ENCODE results near the gene HOXD13.

DNA sequence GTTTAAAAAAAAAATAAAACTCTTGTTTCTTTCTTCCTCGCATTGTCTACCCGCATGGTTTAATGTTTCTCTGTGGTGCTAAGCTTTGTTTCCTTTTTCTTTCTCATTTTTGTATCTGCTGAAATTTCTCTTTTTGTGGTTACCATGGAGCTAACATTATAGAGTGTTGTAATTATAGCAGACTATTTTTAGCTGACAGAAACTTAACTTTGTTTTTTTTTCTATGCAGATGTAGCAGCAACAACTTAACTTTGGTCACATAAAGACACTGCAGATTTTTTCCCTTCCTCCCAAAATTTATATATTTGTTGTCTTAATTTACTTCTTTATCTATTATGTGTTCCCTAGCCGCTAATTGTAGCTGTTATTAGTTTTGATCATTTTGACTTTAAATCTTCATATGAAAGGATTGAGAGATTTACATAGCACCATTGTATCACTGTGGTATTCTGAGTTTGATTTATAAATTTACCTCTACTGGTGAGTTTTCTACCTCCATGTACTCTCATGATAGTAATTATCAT, 43.2 kb upstream of the CHN1 start:
- PRO-cap, 2 experiments, result no peak in any of the 2 experiments
- RAMPAGE, long total RNA, 4 experiments, result no peak in any of the 4 experiments

DNA sequence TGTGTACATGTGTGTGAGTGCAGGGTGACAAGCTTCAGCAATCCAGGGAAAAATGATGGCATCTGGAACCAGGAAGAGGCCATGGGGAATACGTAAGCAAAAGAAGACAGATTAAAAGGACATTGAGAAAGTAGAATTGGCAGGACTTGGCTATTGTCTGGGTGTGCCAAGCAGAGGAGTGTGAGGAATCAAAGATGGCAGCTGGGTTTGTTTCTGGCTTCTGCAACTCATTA, 214.2 kb downstream of the LNPK start:
- PRO-cap, 2 experiments, result no peak in any of the 2 experiments
- RAMPAGE, long total RNA, 4 experiments, result no peak in any of the 4 experiments

DNA sequence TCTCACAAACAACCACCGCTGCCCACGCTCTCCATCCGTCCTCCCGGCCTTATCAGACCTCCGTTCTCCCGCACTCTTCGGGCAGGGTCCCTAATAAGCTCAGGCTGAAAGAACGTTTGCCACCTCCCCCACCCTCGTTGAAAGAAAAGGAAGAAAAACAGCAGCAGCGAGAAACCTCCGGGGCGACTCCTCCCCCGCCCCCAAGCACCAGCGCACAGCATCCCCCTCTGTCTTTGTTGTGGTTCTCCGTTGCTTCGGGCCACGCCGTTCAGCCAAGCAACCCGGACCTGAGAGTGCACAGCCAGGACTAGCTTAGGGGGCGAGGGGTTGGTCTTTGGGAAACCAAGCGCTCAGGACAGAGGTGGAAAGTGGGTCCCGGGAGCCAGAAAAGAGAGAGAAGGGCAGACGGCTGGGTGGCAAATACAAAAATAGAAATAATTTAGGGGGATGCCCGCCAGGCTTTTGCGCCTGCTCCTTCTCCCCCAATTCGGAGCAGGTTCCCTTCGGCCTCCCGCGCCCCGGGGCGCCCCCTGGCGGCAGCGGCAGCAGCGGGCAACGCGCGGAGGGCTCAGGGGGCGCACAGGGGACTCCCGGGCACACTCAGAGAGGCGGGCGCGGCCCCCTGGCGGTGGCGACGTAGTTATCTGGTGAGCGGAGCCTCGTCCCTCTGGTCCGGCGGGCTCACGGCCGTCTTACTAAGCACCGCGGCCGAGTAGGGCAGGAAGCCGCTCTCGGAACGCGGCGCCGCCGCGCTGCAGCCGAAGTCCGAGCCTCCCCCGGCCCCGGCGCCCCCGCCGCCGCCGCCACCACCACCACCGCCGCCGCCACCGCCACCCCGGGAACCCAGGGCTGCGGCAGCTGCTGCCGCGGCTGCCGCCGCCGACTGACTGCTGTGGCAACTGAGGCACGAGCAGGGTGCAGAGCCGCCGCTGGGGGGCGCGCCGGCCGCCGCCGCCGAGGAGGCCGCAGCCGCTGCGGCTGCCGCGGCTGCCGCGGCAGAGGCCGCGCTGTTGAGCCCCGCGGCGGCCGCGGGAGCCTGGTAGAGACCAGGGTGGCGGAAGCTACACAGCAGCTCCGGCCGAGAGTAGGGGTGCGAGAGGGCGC, 3.9 kb downstream of the EVX2 start:
- PRO-cap, 2 experiments, result no peak in any of the 2 experiments
- RAMPAGE, long total RNA, 4 experiments, result no peak in any of the 4 experiments

DNA sequence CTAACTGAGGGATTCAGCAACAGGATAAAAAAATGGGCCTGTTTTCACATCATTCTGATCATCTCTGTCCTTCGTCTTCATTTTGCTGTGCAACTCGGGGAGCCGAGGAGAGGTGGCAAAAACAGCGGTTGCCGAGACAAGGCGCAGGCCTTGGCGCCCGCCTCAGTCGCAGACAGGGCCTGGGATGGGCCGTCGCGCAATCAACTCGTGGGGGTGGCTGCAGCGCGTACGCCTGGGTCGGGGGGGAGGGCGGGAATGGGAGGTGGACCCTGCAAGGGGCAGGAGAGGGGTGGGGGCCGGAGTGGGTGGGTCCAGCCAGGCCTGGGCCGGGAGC, 322 bp upstream of the HOXD13 start:
- PRO-cap, 2 experiments, result no peak in any of the 2 experiments
- RAMPAGE, long total RNA, 4 experiments, result no peak in any of the 4 experiments

GRCh38 chr2:176092566-176093614, at the start of gene HOXD13:
HOXD13 (plus strand) TSS chr2:176092721.
- PRO-cap, 2 experiments, result no peak in any of the 2 experiments
- RAMPAGE, long total RNA, 4 experiments, result no peak in any of the 4 experiments

- PRO-cap, 2 experiments, result no peak in any of the 2 experiments
- RAMPAGE, long total RNA, 4 experiments, result no peak in any of the 4 experiments
These were observed 2.3 kb downstream of the HOXD11 start for GRCh38 chr2:176109110-176110048.

DNA sequence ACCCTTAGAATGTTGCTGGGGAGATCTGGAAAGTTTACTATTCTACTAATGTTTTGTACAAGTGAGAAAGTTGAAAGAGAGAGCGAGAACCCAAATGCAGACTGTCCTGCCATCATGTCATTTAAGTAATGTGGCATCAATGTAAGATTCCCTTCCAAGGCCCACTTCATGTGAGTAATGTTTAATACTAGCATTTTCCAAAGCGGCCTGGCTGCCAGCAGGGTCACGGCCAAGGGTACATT, 1.9 kb downstream of the HOXD10 start:
- PRO-cap, 2 experiments, result no peak in any of the 2 experiments
- RAMPAGE, long total RNA, 4 experiments, result no peak in any of the 4 experiments

DNA sequence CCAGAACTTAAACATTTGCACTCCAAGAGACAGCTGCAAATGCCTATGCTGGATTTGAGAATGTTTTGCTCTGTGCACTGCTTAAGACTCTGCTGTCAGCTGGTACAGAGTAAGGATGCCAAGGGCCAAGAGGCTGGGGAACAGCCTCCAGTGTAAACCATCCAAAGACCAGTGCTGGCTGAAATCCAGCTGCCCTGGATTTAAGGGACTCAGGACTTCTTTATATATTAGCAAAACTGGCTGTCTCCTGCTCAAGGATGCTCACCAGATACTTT, 3.9 kb downstream of the HOXD8 start:
- PRO-cap, 2 experiments, result no peak in any of the 2 experiments
- RAMPAGE, long total RNA, 4 experiments, result no peak in any of the 4 experiments

GRCh38 chr2:176136611-176137331, 7.3 kb downstream of the HOXD8 start:
- PRO-cap, 2 experiments, result peak in 1 of 2 experiments; most common plus-strand start chr2:176136646 (in 1); most common minus-strand start chr2:176136890 (in 1)
- RAMPAGE, long total RNA, 4 experiments, result no peak in any of the 4 experiments

DNA sequence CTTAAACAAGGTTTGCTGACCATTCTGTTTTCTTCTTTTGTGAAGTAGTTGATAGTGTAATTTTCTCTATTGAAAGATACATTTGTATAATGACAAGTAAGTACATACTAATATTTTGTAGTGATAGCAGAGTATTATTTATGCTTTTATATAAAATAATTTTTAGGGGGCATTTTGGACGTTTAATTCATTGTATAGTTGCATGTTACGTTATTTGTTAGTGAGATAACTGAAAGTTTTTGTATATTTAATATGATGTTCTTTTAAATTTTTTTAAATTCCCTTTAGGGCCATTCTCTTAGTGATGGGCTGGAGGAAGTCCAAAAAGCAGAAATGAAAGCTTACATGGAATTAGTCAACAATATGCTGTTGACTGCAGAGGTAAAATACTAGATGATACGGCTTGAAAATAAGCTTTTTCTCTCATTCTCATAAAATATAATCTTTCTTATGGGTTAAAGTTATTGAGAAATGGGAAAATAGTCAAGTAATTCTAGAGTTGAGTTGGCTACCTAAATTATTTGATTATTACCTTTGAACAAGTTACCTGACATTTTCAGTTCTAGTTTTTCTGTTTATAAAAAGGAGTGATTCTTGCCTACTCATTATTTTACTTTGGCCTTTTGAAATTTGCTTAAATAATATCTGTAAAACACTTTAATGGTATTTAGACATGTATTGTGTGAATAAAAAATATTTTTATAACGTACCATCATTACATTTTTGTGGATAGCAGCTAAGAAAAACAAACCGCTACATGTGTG, 58.9 kb downstream of the MTX2 start:
- PRO-cap, 2 experiments, result no peak in any of the 2 experiments
- RAMPAGE, long total RNA, 4 experiments, result no peak in any of the 4 experiments

DNA sequence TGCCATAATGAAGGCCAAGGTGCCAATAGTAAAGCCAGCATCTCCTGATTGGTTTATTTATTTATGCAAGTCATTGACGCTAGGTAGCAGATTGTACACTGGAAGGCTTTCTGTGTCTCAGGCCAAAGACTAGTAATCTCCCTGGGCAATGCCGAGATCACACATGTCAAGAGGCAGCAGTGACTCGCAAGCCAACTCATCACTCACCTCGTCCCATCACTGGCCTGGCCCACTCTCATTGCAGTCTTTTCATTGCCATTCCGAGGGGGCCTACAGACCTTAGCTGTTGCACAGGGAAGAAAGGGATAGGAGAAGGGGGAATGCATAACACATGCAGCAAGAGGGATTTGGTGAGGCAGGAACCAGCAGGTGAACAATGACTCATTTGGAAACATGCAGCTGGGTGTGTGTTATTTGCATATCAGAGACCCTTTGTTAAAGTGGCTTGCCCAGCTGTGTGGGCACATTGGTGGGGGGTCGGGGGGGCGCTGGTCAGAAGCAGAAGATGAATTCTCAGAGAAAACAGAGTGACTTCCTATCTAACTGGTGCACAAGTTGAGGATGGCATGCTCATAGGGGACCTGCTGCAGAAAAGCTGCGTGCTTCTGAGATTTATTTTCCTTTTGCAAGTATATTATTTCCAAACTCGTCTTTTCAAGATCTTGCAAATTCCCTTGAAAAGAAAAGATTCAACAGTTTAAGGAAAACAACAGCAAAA, 448.6 kb upstream of the HNRNPA3 start:
- PRO-cap, 2 experiments, result no peak in any of the 2 experiments
- RAMPAGE, long total RNA, 4 experiments, result no peak in any of the 4 experiments

DNA sequence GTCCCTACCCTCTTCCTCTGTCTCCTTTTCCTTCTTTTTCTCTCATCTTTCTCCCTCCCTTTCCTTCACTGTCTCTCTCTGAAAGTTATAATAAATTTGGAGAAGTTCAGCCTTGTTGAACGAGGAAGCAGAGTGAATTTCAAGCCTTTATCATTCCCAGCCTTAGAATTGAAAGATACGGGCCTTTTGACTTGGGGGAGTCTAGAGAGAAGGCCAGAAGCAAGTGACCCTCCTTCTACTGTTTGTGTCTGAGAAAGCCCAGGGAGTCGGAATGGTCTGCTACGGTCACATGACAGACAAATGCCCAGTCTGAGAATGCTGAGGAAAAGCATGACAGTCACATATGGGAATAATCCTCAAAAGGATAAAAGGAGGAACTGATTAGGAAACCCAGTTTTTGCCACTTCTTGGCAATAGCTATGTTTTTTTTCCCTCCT, 38.2 kb upstream of the HNRNPA3 start:
- PRO-cap, 2 experiments, result no peak in any of the 2 experiments
- RAMPAGE, long total RNA, 4 experiments, result no peak in any of the 4 experiments

DNA sequence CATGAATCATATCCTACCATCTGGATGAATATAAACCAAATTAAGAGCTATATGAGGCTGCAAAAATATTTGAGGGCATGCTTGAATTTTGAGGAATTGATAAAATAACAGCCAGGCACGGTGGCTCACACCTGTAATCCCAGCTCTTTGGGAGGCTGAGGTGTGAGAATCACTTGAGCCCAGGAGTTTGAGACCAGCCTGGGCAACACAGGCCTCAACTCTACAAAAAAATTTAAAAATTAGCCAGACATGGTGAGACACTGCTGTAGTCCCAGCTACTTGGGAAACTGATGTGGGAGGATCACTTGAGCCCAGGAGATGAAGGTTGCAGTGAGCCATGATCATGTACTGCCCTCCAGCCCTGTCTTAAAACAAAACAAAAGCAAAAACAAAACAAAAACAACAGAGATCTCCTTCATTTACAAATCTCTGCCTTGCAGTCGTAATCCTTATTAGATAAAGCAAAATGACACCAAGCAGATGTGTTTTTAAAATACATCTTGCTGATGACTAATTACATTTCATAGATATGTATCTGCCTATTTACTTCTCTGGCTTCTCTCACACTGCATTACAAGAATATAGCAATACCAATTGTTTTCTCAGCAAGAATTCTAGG, 23.0 kb downstream of the NFE2L2 start:
- PRO-cap, 2 experiments, result no peak in any of the 2 experiments
- RAMPAGE, long total RNA, 4 experiments, result no peak in any of the 4 experiments

DNA sequence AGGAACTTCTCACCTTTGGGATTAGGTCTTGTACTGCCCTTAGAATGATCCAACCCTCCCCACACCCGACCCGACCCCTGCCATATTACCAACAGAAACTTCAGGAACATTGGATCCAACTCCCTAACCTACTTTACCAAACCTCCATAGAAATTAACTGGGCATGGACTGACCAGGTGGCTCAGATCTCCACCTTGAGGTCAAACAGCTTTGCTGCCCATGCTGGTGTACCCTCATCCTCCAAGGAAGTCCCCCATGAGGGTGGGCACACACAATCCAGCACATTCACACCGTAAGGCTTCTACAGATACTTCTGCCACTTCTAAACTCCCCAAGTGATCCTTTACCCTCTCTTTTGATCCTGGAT, 21.4 kb downstream of the NFE2L2 start:
- PRO-cap, 2 experiments, result no peak in any of the 2 experiments
- RAMPAGE, long total RNA, 4 experiments, result no peak in any of the 4 experiments

DNA sequence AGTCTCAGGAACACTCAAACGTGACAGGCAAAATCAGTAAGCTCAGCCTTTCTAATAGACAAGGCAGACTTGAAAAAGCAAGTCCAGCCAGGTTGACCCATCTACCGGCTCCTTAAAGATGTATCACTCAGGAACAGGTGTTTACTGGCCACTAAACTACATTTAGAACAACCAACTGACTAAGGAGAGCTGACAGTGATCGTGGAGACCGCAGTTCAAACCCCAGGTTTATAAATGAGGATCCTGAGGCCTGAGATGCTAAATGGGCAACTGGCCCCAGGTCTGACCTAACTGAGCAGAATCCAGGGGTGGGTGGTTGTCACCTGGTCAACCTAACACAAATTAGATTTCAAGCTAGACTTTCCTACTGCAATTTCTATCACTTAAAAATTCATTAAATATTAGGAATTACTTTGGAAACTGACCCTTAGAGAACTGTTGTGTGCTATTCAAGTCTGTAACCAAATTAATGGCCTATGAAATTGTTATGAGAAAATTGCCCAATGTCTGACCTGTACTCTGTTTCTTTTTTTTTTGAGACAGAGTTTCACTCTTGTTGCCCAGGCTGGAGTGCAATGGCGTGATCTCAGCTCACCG, 16.5 kb downstream of the NFE2L2 start:
- PRO-cap, 2 experiments, result peak in 1 of 2 experiments; most common minus-strand start position 226 of the sequence (in 1)
- RAMPAGE, long total RNA, 4 experiments, result no peak in any of the 4 experiments

DNA sequence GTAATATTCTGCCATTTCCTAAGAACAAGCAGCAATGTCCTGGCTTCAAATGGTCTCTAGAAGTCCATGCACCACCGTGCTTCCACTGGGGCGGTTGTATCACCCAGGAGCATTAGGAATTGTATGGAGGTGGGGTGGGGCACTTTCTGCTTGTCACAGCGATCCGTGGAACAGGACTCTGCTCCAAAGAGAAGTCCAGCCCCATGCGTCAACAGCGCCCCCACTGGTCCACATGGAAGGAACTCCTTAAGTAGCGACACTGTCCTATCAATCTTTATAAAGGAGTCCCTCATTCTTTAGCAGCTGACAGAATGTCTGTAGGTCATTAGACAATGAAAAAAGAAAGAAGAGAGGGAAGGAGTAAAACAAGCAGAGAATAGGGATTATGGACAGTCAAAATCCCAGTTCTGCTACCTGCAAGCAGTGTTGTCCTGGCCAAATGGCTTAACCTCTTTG, 10.1 kb downstream of the NFE2L2 start:
- PRO-cap, 2 experiments, result no peak in any of the 2 experiments
- RAMPAGE, long total RNA, 4 experiments, result no peak in any of the 4 experiments

GRCh38 chr2:177332250-177332898, 60.2 kb upstream of the AGPS start:
- PRO-cap, 2 experiments, result no peak in any of the 2 experiments
- RAMPAGE, long total RNA, 4 experiments, result no peak in any of the 4 experiments

DNA sequence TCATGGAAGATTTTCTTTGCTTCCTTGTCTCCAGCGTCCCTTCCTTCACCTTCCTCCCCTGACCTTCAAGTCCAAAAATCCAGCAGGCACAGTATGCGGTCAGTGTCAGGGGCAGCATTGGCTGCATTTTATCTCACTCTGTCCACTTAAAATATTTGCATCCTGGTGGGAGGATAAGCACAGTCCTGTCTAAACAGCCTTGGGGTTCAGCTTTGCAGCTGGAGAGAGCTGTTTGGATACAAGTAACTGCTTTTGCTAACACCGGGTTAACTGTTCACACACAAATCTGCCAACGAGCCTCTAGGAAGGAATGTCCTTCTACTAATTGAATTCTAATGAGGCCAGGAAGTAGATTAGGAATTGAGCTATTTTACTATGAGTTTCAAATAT, 136.0 kb upstream of the TTC30A start:
- PRO-cap, 2 experiments, result no peak in any of the 2 experiments
- RAMPAGE, long total RNA, 4 experiments, result no peak in any of the 4 experiments

- PRO-cap, 2 experiments, result no peak in any of the 2 experiments
- RAMPAGE, long total RNA, 4 experiments, result no peak in any of the 4 experiments
These were observed 87.5 kb downstream of the TTN start for GRCh38 chr2:178719703-178720241.

- PRO-cap, 2 experiments, result no peak in any of the 2 experiments
- RAMPAGE, long total RNA, 4 experiments, result no peak in any of the 4 experiments
These were observed 67.5 kb downstream of the TTN start for GRCh38 chr2:178739463-178740313.